ENCODE measurements around a stretch of chr15.

DNA sequence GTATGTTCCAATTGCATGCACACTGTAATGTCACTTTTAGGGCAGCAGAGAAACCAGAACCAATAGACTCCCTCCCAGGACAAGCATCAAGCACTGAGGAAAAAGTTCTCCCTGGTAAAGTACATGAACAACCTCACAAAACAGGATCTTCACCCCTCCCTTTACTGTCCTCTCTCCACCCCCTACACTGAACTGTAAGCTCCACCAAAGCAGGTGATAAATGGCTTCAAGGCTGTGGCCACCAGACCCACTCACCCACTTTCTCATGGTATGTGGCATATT, 70.5 kb downstream of the RSL24D1 start:
- RAMPAGE, long total RNA: no peak

DNA sequence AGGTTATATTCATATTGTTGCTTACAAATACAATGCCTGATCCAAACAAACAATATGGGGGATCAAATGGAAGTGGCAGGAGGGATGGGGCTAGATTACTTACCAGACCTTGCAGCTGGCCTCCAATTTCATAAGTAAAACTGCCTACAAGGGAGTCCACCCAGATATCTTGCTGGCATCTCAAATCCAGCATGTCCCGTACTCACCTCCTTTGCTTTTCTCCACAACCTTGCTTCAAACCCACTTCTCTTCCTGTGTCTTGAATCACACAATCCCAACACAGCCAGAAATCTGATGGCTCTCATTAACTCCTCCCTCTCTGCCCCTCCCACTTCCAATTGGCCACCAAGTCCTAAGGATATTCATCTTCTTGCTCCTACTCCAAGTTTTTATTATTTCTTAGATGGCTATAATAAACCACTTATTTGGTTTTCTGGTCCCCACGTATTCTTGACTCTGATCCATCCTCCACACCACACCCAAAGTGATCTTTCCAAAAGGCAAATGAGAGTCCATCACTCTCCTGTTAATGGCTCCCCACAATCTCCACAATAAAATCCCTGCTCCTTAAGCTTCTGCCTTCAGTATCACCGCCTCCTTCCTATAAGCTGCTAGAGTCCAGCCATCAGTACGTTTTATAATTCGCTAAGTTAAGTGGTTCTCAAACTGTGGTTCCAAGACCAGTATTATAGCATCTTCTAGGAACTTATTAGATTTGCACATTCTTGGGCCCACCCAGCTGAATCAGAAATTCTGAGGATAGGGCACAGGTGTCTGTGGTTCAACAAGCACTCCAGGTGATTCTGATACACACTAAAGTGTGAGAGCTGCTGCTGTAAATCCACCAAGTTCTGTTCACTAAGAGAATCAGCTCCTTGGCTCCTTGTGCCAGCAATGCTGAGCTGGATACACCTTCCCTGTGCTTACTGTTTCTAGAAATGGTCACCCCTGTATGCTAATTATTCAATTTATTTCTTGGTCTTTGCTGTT, 18.7 kb downstream of the RAB27A start:
- RAMPAGE, long total RNA: no peak
- RRBS: no CpG with 5 or more reads among the region's 5 CpGs

- RAMPAGE, long total RNA: no peak
- RRBS: 2% methylated on average over 19 of the region's 52 CpGs
These were observed 746 bp upstream of the RAB27A start for GRCh38 chr15:55290067-55291051.

DNA sequence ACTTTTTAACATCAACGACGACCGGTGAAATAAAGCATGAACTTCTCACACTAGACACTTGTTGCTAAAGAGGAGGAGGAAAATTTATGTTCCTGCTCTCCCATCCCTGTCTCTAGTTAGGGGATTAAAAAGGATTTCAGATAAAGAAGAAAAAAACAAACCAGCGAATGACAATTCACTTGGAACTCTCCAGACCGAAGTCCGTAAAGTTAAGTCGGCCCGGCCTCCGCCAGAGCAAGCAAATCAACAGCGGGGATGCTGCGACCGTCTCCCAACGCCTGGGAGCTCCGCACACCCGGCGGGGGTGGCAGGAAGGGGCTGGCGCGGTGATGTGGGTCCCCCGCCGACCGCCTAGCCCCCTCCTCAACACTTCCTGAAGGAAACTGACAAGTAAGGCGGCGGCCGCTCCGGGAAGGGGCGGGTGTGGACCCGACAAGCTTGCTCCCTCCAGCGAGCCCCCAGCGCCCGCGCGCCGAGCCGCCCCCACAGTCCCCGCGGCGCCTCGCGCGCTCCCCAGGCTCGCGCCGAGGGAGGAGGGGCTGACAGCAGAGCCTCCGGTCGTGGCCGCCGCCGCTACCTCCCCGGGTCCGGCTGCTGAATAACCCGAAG, 440 bp downstream of the NEDD4 start:
- RAMPAGE, long total RNA: no peak
- RRBS: 1% methylated on average over 7 of the region's 51 CpGs

GRCh38 chr15:56093738-56094832, 100.7 kb upstream of the NEDD4 start:
- RAMPAGE, long total RNA: no peak
- RRBS: 100% methylated on average over 1 of the region's 17 CpGs

DNA sequence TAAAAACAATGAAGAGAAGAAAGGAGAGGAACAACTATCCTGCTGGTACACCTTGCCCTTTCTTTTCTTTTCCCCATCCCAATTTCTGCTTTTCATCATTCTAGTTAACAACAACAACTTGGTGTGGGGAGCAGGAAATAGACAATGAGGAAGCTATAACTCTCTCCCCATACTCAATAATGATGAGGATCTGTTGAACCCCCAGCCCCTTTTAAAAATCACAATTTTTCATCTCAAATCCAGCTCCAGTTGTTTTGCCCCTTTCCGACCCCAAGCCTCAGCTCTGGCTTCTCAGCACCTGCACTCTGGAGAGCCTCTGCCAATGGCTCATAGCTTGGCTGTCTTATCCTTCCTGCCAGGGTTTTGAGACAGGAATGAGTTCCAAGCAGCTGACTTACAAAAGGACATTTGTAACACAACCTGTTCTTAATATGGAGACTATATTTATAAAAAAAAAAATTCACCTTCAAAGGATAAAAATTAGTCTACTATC, 105.8 kb upstream of the NEDD4 start:
- RAMPAGE, long total RNA: no peak
- RRBS: no CpG with 5 or more reads among the region's 1 CpG

DNA sequence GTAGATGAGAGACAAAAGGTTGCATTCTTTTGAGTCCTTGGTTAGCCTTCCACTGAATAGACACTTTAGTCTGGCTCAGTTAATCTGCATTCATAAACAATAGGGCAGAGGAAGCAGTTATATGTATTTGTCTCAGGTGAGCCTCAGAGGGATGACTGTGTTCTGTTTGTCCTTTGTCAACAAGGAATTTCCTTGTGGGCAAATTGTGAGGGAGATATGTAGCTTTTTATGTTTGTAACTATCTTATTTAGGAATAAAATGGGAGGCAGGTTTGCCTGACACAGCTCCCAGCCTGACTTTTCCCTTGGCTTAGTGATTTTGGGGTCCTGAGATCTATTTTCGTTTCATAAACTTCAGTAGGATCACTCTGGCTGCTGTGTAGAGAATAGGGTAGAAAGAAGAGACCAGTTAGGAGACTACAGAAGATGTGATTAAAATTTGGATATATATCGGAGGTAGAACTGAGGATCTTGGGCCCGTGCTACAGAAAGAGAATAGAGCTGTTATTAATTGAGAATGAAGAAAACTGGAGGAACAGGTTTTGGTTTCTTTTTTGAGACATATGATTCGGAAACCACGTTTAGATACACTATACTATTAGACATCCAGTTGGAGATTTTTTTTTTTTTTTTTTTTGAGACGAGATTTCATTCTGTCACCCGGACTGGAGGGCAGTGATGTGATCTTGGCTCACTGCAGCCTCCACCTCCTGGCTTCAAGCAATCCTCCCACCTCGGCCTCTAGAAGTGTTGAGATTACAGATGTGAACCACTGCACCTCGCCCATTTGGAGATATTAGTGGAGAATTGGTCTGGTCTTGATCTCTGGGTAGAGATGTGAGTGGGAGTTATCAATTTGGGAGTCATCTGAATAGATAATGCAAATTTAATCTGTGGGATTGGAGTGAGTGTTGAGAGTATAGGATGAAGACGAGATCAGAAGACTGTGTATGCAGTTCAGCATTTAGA, 50.8 kb downstream of the TCF12 start:
- RAMPAGE, long total RNA: no peak
- RRBS: no CpG with 5 or more reads among the region's 10 CpGs

DNA sequence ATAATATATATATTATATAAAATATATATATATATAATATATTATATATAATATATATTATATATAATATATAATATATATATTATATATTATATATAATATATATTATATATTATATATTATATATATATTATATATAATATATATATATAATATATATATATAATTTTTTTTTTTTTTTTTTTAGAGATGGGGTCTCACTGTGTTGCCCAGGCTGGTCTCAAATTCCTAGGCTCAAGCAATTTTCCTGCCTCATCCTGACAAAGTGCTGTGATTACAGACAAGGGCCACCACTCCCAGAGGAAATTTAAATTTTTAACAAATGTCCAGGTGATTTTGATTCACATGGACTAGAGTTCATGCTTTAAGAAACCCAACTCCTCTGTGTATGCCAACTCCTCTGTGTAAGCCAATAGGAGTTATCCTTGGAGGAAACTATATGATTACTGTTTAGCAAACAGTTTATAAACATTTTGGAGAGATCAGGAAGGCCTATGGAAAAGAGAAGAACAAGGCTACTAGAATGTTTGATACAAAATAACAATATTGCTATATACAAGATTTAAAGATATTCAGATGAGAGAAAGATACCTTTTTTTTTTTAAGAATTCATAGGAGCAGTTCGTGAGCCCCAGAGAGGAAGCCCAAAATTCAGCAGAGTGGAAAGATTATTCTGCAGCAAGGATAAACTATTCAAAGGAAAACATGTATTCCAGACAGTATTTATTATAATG, 205.5 kb upstream of the CGNL1 start:
- RAMPAGE, long total RNA: no peak
- RRBS: no CpG with 5 or more reads among the region's 1 CpG

DNA sequence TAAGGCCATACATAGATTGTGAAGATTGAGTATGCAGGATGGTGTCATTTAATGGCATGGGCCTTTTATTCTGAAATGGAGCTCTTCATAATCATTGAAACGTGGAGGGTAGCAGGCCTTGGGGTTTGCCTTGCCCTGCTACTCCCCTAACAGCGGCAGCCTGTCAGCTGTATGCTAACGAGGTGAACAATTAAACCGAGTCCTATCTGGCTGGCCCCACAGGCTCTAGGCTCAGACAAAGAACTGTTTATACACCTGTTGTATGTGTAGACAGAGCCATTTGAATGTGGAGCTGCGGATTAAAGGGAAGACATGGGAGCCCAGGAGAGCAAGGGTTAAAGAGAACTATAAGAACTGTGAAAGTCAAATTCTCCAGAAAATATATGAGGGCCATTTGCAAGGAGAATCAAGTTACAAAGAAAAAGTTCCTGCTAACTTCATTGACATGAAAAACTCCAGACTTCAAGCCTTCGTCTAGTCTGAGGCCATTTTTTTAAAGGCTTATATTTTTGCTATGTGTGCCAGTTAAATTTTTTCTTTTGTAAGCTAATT, 116.7 kb upstream of the CGNL1 start:
- RAMPAGE, long total RNA: no peak
- RRBS: no CpG with 5 or more reads among the region's 6 CpGs

DNA sequence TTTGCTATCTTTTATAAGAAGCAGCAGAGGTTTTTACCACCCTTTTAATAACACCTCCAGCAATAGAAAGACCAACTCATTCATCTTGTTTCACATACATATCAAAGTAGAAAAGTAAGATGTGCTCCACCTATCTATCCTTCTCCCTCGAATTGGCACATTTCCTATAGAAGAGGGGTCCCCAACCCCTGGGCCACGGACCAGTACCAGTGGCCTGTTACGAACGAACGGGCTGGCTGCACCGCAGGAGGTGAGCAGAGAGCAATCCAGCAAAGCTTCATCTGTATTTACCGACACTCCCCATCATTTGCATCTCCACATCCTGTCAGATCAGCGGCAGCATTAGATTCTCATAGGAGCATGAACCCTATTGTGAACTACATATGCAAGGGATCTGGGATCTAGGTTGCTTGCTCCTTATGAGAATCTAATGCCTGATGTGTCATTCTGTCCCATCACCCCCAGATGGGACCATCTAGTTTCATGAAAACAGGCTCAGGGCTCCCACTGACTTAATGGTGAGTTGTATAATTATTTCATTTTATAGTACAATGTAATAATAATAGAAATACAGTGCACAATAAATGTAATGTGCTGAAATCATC, 94.9 kb upstream of the CGNL1 start:
- RAMPAGE, long total RNA: no peak
- RRBS: no CpG with 5 or more reads among the region's 8 CpGs

- RAMPAGE, long total RNA: no peak
- RRBS: no CpG with 5 or more reads among the region's 4 CpGs
These were observed 93.9 kb upstream of the CGNL1 start for GRCh38 chr15:57282338-57282783.

GRCh38 chr15:57324364-57324916, 51.9 kb upstream of the CGNL1 start:
- RAMPAGE, long total RNA: no peak
- RRBS: no CpG with 5 or more reads among the region's 7 CpGs

GRCh38 chr15:57382233-57382726, 6.0 kb downstream of the CGNL1 start:
- RAMPAGE, long total RNA: no peak
- RRBS: no CpG with 5 or more reads among the region's 7 CpGs

DNA sequence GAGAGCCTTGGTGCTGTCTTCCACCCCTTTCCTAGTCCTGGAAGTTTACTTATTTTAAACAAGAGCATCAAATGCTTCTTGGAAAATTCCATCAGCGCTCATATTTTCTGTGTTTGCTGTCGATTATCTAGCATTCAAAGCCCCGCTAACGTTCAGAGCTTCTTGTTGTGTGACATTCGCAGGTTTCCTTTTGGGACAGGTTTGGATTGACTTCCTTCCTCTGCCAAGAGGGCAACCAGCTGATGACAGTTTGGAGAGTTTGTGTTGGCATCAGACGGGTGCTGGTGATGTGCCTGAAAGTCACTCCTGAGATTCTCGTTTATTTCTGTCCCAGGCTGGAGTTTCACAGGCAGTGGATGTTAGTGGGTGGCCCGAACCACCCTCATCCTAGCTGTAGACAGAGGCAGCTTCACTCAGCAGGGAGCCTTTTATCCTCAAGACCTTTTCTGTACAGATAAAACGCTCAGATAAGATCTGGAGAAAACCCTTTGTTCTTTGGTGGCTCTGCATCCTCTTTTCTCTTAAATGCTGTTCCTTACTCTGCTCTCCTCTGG, 35.6 kb downstream of the CGNL1 start:
- RAMPAGE, long total RNA: no peak
- RRBS: no CpG with 5 or more reads among the region's 9 CpGs

DNA sequence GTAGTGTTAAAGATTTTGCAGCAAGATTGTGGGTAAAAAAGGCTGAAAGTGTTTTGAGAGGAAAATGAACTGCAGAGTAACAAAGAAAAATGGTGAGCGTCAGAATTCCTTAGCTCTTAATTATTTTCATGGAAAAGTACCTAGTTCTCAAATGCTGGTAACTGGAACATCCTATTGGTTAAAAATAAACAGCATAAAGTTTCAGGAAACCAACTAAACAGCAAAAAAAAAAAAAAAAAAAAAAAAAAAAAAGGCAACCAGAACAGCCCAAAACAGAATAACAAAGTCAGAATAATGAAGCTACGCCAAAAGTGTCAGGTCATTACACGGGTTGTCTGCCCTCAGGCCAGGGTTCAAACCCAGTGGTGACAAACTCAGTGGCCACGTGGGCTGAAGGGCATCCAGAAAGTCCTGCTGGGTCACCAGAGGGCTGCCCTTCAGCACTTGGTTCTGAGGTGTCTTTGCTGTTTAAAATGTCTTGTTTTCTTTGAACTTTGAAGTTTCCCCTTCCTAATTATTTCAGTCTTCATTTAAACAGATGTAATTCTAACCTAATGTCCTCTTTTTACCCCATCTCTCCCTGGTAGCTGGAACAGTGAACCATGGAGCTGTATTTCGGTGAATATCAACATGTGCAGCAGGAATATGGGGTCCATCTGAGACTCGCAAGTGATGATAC, 61.2 kb downstream of the CGNL1 start:
- RAMPAGE, long total RNA: no peak
- RRBS: no CpG with 5 or more reads among the region's 6 CpGs

DNA sequence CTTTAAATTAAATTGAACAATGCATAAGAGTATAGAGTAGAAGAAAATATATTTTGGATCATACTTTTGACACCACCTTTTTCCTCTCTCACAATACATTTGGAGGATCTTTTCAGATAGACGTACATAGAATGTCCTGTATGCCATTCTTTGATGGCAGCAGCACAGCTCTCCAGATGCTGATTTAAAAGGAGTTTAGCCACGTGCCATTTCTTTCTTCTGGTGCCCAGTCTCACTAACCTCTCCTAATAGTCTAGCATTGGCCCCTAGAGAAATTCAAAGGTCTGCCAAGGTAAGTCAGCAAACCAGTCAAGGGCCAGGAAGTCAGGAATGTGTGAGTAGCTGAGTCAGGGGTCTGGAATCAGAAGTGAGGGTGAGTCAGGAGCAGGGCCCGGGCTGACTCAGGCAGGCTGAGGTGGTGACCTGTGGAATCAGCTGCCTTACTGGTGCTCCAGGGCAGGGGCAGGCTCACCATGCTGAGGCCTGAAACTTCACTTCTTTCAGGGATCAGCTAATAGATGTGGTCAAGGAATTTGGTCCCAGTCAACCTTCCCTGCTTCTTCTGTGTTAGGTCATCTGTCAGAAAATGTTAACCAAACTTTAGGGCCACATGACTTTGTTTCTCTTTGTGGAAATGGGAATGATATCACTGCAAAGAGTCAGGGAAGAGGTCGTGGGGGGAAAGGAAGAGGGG, 105.9 kb upstream of the MYZAP start:
- RAMPAGE, long total RNA: no peak
- RRBS: no CpG with 5 or more reads among the region's 4 CpGs

- RAMPAGE, long total RNA: no peak
- RRBS: no CpG with 5 or more reads among the region's 10 CpGs
These were observed 86.4 kb upstream of the MYZAP start for GRCh38 chr15:57505184-57505832.

GRCh38 chr15:57603892-57605075, 12.6 kb downstream of the MYZAP start:
- RAMPAGE, long total RNA: no peak
- RRBS: no CpG with 5 or more reads among the region's 16 CpGs

- RAMPAGE, long total RNA: no peak
- RRBS: no CpG with 5 or more reads among the region's 10 CpGs
These were observed 41.8 kb downstream of the MYZAP start for GRCh38 chr15:57633402-57633952.

- RAMPAGE, long total RNA: no peak
- RRBS: no CpG with 5 or more reads among the region's 5 CpGs
These were observed 11.2 kb downstream of the POLR2M start for GRCh38 chr15:57717838-57718051.